Airway epithelial cell (primary cell): Measurements from ENCODE around the gene RHBDL2.

DNA sequence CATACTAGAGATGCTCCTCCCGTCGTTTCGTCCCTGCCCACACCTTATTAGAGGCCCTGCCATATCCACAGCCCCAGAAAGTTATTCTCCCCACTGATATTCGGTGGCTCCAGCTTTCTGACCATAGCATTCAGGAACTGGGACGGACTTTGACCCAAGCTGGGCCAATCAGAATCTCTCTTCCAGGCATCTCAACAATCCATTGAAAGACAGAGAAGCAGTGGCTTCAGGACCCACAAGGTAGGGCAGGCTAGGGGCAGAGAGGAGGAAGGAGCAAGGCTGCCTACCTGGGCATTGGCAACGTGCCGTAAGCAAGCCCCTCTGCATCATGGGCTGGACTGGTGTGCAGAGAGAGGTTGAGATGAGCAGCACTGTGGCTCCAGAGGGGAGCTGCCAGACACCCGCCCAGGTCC is 32.5 kb downstream of the EPHA10 start:
- RAMPAGE, long total RNA, result no peak

DNA sequence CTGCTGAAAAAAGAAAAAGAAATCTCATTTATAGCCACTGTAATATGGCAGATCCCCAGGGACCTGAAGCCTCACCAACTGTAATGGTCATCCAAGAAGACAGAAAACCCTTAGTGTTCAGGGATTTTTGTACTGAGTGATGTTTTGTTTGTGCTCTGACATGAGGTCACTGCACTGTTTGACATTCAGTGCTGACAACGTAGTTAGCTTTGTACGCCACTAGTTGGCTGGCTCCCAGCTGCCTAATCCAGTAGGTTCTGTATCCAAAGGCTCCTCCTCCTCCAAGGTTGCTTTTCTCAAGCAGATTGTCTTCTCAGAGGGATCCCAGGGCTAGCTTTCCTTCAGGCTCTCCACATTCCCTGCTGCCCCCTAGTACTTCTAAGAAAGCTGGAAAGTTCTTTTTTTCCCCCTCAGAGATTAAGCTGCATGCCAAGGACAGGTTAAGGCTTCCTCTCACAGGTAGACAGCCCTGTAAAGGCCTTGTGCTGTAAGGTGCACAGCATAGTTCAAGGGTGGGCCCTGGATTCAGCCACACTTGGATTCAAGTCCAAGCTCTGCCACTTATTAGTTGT is 9.6 kb upstream of the YRDC start:
- RAMPAGE, long total RNA, result no peak

DNA sequence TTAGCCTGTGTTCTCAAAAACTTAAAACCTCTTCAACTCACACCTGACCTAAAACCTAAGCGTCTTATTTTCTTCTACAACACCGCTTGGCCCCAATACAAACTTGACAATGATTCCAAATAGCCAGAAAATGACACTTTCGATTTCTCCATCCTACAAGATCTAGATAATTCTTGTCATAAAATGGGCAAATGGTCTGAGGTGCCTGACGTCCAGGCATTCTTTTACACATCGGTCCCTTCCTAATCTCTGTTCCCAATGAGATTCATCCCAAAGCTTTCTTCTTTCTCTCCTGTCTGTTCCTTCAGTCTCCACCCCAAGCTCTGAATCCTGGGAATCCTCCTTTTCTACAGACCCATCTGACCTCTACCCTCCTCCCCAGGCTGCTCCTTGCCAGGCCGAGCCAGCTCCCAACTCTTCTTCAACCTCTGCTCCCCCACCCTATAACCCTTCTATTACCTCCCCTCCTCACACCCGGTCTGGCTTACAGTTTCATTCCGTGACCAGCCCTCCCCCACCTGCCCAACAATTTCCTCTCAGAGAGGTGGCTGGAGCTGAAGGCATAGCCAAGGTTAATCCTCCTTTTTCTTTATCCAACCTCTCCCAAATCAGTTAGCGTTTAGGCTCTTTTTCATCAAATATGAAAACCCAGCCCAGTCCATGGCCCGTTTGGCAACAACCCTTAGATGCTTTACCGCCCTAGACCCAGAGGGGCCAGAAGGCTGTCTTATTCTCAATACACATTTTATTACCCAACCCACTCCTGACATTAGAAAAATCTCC is 37.7 kb downstream of the INPP5B start:
- RAMPAGE, long total RNA, result no peak

DNA sequence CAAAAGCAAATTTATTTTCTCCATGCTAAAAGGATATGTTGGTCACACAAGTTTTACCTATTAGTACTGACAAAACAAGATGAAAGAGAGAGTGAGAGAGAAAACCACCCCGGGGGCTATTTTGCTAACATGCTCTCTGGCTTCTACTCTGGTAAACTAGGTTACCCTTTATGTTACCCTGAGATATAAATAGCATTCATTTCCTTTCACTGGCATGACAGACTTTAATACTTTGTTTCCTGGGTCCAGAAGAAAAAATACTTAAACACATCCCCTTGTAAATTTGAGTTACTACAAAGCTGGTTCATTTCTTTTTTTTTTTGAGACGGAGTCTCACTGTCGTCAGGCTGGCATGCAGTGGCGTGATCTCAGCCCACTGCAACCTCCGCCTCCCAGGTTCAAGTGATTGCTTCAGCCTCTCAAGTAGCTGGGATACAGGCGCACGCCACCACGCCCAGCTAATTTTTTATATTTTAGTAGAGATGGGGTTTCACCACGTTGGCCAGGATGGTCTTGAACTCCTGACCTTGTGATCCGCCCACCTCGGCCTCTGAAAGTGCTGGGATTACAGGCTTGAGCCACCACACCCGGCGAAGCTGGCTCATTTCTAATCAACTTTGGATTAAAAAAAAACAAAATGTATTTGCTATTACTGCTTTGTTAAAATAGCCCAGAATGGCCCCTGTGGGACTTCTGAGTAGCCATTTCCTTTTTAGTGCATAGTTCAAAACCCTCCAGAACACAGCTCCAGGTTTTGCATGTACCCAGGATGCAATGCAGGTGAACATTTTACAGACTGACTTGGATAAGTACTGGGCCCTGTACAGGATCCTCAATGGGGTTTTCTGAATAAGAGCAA is 20.6 kb downstream of the INPP5B start:
- RAMPAGE, long total RNA, result no peak

GRCh38 chr1:38004394-38005229 is 702 bp downstream of the FHL3 start:
- RAMPAGE, long total RNA, result no peak

DNA sequence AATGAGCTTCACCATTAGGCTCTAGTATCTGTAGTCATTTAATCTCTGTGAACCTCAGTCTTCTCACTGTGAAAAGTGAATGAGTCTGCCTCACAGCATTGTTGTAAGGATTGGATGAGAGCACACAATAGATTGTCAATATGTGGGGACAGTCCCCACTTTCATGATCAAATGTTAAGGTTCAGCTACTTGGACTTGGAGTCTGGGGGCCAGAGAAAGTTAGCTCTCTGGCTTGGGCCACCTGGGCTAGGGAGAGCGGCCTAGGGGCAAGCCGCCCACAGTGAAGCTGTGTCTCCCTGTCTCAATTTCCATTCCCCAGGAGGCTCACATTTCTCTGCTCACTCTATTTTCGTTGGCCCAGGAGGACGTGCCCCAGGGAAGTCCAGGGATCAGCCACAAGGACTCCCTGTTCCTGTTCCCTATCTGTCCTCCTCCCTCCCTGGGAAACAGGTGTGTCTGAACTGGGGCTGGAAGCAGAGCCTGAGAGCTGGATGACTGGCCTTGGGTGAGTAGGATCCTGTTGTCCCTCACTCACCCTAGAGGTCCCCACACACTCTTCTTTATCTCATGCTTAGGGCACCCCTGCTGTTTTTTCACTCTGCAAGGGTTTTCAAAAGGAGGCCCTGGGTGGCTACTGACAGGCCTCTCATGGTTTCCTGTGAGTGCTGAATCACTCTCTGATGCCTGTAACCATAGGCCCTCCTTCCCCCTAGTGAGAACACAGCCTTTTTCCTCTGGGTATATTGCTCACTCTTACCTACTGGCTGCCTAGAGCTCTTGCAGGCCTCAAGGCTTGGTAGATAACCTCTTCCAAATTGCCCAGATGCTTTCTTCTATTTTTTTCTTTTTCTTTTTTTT is 3.5 kb upstream of the UTP11 start:
- RAMPAGE, long total RNA, result no peak

- RAMPAGE, long total RNA, result no peak
Measured at GRCh38 chr1:38489531-38490389, 369.8 kb downstream of the RRAGC start.

- RAMPAGE, long total RNA, result no peak
Measured at GRCh38 chr1:38803789-38804712, 55.5 kb downstream of the RRAGC start.

- RAMPAGE, long total RNA, result no peak
Measured at GRCh38 chr1:38941003-38941495, 581 bp downstream of the RHBDL2 start.

- RAMPAGE, long total RNA, result start-site peak on the minus strand at chr1:38941768-38941809, 522 and 54 reads in 2 replicates
Measured at GRCh38 chr1:38941542-38942165, at the start of gene RHBDL2. Gene RHBDL2, minus strand, starts transcription at chr1:38941830.

DNA sequence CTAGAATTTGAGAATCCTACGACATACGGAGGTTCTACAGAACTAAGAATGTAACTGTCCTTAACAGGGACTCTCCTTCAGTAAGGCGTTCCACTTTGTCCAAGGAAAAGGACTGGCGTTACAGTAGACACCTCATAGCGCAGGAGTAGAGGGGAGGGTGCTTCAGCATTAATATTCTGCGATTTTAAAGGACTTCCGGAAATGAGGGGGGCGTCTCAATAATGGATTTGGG is 1.1 kb downstream of the AKIRIN1 start:
- RAMPAGE, long total RNA, result no peak

- RAMPAGE, long total RNA, result no peak
Measured at GRCh38 chr1:39047712-39048008, 21.5 kb downstream of the NDUFS5 start.

GRCh38 chr1:39158194-39159018 is 46.1 kb upstream of the MACF1 start:
- RAMPAGE, long total RNA, result no peak

- RAMPAGE, long total RNA, result no peak
Measured at GRCh38 chr1:39167668-39168296, 36.7 kb upstream of the MACF1 start.

GRCh38 chr1:39220739-39221035 is 16.2 kb downstream of the MACF1 start:
- RAMPAGE, long total RNA, result no peak

GRCh38 chr1:39254139-39254747 is 49.7 kb downstream of the MACF1 start:
- RAMPAGE, long total RNA, result no peak

GRCh38 chr1:39450928-39451496 is 40.4 kb upstream of the BMP8A start:
- RAMPAGE, long total RNA, result no peak

- RAMPAGE, long total RNA, result no peak
Measured at GRCh38 chr1:39560880-39562089, 15.3 kb downstream of the PABPC4 start.

- RAMPAGE, long total RNA, result no peak
Measured at GRCh38 chr1:39609465-39610458, 29.7 kb downstream of the HEYL start.

DNA sequence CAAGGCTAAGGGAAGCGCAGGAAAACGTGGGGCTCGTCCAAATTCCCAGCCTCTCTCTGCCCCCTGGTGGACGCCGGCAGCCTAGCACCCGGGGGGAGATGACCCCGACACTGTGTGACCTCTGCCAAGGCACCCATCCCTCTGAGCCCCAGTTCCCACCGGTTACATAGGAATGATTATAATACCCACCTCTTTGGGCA is 11.0 kb upstream of the BMP8B start:
- RAMPAGE, long total RNA, result no peak